Bronchus fibroblast of lung (primary cell): ENCODE measurements around a stretch of chr14.

DNA sequence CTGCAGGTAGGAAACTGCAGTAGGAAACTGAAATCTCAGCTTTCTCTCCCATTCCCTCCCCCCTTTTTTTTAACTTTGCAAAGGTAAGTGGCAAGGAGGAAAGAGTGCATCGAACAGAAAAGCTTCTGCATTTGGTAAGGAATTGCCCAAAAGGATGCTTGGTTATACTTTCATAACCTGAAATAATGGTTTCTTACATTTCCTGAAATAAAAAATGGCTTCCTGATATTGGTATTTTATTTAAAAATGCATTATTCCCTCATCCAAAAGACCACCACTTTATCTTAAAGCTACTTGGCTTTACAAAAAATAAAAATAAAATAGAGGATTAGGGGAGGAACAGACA, 101.8 kb downstream of the BCL11B start:
- RAMPAGE, long total RNA, result no peak

DNA sequence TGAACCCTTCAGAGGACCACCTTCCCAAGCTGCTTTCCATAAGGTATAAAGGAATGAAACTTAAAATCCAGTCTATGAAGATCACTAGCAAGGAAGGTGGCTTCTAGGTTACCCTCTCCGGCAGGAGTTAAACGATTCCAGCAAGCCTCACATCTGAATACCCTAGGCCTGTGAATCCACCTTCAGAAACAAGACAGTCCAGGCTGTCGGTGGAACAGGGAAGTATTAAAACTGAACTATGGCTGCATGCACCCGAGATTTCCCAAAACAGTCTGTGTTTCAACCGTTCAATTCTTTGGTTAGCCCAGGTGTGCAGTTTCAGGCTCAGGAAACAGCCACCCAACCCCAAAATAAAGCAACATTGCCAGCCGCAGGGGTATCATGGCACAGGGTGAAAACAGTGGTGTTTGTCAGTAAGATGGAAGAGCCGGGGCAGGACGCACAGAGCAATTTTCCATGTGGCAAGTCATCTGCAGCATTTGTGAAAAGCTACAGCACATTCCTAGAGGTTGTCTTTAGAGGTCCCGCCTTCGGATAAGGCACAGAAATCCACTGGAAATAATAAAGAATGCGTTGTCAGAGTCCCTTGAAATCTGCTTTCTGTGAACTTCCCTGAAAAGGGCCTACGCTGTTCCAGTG, 85.0 kb downstream of the BCL11B start:
- RAMPAGE, long total RNA, result no peak

DNA sequence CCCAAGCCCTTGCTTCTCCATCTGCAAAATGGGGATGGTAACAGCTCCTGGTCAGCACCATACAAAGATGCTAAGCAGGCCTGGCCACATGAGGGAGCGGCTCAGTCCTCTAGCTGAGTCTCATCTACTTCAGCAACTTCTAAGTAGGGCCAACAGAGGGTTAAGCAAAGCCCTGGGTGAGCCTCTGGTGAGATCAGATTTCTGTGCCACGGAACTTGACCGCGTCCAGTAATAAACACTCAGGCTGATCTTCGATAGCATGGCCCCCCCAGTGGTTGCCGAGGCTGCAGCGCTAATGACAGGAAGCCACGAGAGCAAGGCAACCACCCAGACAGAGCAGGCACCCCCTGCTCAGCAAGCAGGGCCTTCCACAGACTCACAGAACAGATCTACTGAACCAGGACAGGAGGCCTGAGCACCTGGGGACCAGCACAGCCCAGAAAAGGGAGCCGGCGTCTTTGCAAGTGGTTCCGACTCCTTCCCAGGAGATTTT, 42.4 kb downstream of the BCL11B start:
- RAMPAGE, long total RNA, result no peak

- RAMPAGE, long total RNA, result no peak
Measured at GRCh38 chr14:99245087-99245759, 26.8 kb downstream of the BCL11B start.

DNA sequence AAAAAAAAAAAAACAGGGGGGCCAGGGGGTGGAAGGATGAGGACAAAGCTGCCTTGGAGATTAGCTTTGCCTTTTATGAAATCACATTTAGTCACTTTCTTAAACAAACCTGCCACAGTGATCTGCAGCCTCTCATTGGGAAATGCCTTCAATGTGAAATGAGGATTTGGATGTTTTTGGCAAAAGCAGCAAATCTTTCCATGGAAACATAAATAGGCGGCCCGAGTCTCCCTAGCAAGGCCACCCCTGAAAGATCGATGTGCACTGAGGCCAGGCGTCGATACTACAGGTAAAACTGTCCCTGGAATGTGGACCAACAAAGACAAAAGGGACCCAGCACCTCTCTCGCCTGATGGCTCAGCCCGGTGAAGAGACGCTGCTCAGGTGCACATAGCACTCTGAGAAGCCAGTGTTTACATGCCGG, 16.6 kb downstream of the BCL11B start:
- RAMPAGE, long total RNA, result no peak

DNA sequence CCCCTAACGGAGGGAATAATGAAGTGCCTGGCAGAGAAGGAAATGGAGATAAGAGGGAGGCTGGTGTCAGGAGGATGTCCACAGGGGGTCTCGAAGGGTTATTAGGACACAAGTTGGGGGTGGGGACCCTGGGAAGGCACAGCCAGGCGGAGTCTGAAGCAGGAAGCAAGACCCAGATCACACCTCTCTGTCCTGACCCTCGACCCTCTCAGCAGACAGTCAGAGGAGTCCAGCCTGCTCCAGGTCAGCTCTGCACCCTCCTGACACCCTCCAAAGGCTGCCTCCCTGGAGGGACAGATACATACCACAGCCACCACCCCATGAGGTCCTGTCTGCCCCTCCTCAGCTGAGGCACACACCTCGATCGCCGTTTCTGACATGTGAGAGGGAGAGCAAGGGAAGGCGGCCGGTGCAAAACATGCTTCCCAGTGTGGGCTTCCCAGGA, 9.0 kb downstream of the BCL11B start:
- RAMPAGE, long total RNA, result no peak

DNA sequence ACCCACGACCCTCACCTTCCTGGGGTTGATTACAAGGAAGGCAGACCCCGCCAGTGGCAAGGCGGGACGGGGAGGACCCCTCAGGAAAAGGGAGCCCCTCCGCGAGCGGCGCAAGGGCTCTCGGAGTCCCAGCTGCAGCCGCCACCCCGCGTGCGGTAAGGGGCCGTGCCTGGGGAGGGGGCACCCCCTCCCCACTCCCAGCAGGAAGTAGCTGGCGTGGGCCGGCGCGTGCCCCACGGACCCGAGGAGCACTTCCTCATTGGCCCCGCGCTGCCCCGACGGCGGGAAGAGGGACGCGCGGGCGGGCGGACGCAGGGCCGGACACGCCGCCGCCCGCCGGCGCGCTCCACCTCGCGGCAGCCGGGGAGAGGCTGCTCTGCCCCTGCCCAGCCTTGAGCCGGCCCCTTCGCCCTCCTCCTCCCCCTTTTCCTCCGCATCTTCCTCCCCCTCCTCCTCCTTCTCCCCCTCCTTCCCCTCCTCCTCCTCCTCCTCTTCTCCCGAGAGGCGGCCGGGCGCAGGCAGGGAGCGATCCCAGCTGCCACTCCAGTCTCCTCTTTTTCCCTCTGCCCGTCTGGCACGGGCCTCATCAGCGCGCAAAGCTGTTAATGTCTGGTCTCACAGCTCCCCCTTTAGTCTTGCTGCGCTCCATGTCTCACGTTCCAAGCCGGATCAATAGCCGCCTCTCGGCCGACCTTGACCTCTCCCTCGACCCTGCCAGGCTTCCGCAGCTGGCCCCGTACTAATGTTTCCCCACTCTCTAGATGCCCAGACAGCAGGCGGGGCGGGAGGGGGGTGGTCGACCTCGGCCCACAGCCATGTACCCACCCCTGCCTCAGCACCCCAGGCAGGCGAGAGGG, 2.5 kb upstream of the BCL11B start:
- RAMPAGE, long total RNA, result no peak

GRCh38 chr14:99506959-99507341, 25.7 kb downstream of the CCNK start:
- RAMPAGE, long total RNA, result no peak

DNA sequence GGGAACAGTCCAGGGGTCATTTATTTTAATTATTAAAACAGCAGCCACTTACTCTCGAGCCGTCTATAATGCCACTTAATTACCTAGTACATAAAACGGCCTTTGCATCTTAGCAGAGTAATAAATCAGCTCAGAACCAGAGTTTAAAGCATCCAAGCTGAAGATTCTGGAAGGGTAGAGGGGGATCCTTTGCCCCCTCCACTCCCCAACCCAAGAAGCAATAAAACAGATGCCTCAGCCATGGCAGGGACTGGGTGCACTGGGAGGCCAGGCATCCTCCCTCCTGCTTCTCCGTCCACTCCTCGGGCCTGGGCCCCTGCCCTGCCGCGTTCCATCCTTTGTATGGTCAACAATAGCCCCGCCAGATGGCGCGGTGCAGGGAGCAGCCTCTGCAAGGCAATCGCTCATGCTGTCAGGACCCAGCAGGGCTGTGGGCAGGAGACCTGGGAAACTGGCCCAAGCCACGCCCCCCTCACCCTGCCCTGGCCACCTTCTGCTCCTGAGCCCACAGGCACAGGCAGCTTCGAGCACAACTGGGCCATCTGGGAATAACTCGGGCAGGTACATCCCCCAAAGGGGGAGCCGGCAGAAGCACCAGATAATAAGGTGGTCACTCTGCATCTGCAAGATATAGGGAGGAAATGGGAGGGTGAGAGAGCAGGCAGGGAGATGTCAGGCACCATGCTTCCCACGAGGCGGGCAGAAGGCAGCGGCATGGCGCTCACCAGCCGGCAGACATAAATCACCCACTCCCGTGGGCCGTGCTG, 40.9 kb downstream of the CCDC85C start:
- RAMPAGE, long total RNA, result no peak

DNA sequence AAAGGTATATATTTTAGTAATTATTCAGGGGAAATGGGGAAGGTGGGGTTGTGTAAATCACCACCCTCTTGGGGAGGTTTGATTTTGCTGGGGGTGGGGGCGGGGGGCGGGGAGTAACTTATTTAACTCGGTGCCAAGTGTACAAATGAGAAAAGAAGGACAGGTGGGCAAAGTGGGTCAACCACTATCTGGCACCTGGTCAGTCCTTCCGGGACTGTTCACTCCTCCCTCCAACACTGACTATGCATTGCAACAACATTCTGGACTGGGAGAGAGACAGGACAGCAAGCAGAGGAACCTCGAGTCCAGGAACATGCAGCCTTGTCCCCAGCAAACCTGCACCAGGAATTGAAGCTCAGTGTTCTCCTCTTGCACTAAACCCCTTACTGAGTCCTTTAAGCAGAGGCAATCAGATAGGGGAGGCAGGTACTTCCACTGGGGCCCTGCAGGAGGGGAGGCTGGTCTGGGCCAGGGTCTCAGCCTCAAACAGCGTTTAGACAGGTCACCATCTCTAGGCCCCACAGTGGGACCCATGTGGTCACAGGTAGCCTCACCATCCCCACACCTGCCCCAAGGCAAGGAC, 10.0 kb downstream of the CCDC85C start:
- RAMPAGE, long total RNA, result no peak

DNA sequence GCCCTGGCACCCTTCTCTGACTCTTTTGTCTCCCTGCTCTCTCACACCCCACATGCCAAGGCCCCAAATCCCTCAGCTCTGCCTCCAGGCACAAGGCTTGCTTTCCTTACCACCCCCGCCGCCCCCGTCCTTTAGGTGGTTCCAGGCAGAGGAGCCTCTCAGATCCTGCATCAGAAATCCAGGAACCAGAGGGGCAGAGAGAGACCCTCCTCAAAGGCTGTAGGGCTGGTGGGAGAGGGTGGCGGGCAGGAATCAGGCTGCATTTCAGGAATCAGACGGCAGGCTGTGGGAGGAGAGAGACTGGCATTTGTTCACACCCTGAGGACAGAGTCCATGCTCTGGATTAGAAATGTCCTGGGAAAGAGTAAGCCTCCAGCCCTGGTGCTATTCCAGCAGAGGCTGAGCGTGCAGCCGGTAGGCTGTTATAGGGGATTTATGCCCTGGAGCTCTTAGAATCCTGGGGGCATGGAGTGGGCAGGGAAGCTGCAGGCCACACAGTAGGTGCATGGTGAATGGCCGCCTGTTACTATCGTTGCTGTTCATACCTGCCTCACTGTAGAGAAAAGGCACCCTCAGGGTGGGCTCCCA, 12.3 kb upstream of the CYP46A1 start:
- RAMPAGE, long total RNA, result no peak

DNA sequence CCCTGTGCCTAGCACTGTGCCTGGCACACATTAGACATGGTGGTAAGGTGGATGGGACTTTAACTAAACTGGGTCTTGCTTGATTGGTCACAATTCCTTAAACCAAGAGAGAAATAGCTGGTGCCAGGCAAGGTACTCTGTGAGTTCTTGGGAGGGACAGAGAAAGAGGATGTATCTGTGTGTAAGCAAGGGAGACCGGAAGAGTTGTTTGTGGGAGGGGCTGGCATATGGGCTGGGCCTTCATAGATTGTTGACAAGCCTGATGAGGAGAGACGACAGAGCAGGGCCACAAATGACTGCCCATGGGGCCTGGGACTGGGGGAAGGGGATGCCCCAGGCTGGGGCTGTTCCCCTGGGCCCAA, 11.6 kb upstream of the CYP46A1 start:
- RAMPAGE, long total RNA, result no peak

- RAMPAGE, long total RNA, result no peak
Measured at GRCh38 chr14:99682546-99683055, 1.5 kb upstream of the CYP46A1 start.

GRCh38 chr14:99683175-99684137, 642 bp upstream of the CYP46A1 start:
- RAMPAGE, long total RNA, result no peak

- RAMPAGE, long total RNA, result no peak
Measured at GRCh38 chr14:99730482-99730975, 46.4 kb downstream of the CYP46A1 start.

DNA sequence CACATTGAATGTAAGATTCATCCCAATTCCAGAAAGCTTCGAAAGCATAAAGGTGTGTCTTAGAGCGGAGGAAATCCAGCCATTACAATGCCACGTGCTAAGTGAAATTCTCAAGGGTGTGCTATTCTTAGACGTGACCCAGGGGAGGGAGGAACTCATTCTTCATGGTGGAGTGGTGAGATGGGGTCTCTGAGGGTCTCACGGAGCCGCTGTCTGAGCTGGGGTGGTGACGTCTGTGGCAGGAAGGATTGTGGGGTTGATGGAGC, 25.1 kb upstream of the EML1 start:
- RAMPAGE, long total RNA, result no peak

DNA sequence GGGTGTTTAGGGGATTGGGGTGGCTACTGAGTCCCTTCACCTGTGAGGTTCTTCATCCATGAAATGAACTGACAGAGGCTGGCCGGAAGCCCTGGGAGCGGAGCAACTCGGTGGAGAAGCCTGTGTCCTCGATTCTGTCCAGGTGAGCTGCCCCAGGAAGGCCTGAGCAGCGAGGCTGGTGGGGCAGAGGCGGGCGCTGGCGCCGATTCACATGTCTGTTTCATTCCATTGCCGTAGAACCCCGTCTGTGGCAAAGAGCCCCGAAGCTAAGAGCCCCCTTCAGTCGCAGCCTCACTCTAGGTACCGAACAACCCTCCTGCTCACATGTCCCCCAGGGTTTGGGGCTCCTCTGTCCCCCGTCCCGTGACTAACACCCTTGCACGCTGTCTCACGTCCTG, 21.9 kb downstream of the DEGS2 start:
- RAMPAGE, long total RNA, result no peak

- RAMPAGE, long total RNA, result no peak
Measured at GRCh38 chr14:100144826-100145716, 14.4 kb downstream of the DEGS2 start.

DNA sequence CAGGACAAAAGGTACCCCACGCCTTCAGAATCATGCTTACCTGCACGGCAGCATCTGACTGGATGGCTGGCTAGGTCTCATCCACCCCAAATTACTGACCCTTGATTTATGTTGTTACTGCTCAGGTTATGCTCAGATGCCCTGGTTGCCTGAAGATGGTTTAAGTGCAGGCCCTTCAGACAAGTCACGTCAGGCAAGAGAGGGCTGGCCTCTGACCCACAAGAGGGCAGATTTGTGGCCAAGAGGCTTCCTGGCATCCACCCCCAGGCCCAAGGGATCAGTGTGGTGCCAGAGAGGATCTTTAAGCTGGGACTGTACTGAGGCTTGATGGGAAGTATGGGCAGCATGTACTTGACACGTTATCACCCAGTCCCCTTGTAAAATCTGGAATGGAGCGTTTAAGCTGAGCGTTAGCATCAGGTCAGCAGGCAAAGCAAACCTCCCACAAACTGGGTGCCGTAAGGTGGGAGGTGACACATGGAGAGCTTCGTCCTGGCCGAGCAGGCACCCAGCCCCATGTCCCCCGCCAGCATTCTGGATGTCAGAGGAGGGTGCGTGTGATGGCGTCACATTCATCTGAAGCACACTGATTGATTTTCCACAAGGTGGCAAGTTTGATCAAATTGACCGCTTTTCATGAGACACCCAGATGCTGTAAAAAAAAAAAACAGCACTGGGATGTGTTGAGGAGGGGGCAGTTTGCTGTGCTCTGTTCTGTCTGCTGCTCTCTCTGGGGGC, 24.4 kb downstream of the SLC25A29 start:
- RAMPAGE, long total RNA, result no peak

- RAMPAGE, long total RNA, result no peak
Measured at GRCh38 chr14:100332662-100333756, 9.9 kb downstream of the SLC25A47 start.